ENCODE measurements around the gene SMIM14.

- PRO-cap = no peak
- RAMPAGE, long total RNA, 4 experiments = no peak in any of the 4 experiments
These were observed 129.6 kb downstream of the PTTG2 start for GRCh38 chr4:38089747-38090214.

DNA sequence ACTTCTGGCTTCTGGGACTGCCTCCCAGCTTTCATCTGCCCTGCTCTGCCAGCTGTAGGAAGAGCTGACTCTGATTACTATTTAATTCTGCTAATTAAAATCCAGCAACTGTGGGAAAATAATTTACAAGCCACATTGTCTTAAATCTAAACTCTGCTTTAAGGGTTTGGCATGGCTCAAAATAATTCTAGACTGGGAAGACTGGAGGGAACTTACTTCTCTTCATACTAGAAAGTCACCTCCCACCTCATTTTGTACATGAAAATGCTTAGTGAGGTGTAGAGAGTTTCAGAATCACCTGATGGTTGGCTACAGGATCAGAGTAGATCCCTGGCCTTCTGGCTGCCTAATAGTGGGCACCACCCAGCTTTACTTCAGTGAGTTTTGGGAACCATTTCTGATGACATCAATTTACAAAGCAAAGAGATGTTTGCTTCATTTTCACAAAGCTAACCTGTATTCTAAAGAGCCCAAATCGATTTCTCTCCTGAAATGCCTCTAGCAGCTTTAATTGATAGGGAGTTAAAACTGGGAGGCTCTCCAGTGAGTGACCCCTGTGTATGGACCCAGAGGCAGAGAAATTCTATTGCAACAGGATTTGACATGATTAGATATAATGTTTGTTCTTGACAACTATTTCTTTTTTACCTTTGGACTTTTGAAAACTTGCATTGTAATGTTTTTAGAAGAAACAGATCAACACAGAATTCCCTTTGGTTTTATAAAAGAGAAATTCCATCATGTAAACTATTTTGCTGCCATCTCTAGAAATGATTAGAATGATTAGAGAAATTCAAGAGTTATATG is 180.5 kb downstream of the PTTG2 start:
- PRO-cap = no peak
- RAMPAGE, long total RNA, 4 experiments = no peak in any of the 4 experiments

GRCh38 chr4:38266688-38266887 is 306.4 kb downstream of the PTTG2 start:
- PRO-cap = no peak
- RAMPAGE, long total RNA, 4 experiments = no peak in any of the 4 experiments

DNA sequence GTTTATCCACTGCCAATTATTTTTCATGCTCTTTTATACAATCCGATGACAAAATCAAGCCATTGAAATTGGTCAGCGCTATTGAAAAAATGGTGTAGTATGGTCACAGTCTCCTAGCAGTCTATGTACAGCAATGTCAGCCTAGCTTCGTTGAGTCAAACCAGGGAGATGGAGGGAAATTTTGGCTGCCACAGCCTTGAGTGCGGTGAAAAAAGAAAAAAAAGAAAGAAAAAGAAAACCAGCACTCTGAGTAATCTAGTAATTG is 350.1 kb downstream of the PTTG2 start:
- PRO-cap = no peak
- RAMPAGE, long total RNA, 4 experiments = no peak in any of the 4 experiments

DNA sequence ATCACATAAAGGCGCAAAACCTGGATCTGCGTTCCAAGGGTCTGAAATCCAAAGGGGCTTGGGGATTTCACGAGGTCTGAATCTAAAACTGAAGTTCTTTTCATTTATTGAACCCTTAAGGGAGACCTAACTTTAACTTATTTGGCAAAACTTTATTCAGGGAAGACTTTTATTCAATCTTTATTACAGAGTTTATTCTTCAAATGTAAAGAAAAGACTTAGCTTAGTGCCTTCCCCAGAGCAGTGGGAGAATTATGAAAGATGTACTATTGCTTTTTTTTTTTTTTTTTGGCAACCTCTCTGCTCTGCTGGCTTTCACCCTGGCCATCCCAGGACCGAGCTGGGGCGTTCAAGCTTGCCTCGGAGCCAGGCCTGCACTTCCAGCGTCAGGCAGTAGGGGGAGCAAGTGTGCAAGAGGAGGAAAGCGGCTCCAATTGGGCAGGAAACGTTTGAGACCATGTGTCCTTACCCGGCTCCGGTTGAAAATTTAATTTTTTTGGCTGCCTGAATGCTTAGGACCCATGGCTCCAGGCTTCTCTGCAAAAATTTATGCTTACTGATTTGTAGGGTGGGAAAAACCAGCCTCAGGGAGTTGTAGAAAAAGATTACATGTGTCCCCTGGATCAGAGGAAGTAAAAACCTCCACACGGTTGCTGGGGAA is 344.3 kb upstream of the KLF3 start:
- PRO-cap = no peak
- RAMPAGE, long total RNA, 4 experiments = no peak in any of the 4 experiments

GRCh38 chr4:38367668-38368083 is 296.3 kb upstream of the KLF3 start:
- PRO-cap = no peak
- RAMPAGE, long total RNA, 4 experiments = no peak in any of the 4 experiments

GRCh38 chr4:38625474-38625937 is 38.5 kb upstream of the KLF3 start:
- PRO-cap = no peak
- RAMPAGE, long total RNA, 4 experiments = no peak in any of the 4 experiments

GRCh38 chr4:38753019-38753814 is 29.6 kb downstream of the TLR10 start:
- PRO-cap = bidirectional peak, plus-strand start at chr4:38753302, minus-strand start at chr4:38753111
- RAMPAGE, long total RNA, 4 experiments = no peak in any of the 4 experiments

DNA sequence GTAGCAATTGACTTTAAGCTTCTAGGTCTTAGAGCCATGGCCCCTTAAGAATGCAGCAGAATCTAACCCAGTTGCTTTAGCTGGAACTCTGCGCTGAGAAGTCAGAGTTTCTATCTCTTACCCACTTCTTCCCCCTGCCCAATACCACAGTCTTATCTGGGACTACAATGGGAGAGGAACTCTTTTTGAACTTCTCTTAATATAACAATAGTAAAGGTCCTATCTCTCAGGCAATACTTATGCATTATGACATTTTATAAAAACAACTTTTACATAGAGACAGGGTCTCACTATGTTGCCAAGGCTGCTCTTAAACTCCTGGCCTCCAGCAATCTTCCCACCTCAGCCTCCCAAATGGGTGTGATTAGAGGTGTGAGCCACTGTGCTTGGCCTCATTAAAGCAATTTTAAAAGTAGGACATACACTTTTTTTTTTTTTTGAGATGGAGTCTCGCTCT is 1.8 kb downstream of the TLR10 start:
- PRO-cap = no peak
- RAMPAGE, long total RNA, 4 experiments = no peak in any of the 4 experiments

- PRO-cap = no peak
- RAMPAGE, long total RNA, 4 experiments = no peak in any of the 4 experiments
These were observed 61.5 kb downstream of the FAM114A1 start for GRCh38 chr4:38928916-38929741.

- PRO-cap = no peak
- RAMPAGE, long total RNA, 4 experiments = no peak in any of the 4 experiments
These were observed 34.6 kb downstream of the KLHL5 start for GRCh38 chr4:39096479-39097111.

- PRO-cap = no peak
- RAMPAGE, long total RNA, 4 experiments = no peak in any of the 4 experiments
These were observed 49.5 kb downstream of the WDR19 start for GRCh38 chr4:39231606-39232518.

DNA sequence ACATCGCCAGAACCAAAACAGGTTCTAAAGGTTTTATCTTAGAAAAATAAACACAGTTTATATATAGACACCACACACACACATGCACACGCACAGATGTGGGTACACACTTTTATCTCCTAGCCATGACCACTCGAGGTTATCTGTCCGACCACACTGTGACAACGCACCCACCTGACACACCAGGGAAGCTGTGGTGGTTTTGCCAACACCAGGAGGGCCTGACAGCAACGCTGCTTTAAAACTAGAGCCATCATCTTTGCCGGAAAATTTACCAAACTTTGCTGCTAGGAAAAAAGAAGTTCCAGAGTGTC is 59.8 kb downstream of the RFC1 start:
- PRO-cap = no peak
- RAMPAGE, long total RNA, 4 experiments = no peak in any of the 4 experiments

DNA sequence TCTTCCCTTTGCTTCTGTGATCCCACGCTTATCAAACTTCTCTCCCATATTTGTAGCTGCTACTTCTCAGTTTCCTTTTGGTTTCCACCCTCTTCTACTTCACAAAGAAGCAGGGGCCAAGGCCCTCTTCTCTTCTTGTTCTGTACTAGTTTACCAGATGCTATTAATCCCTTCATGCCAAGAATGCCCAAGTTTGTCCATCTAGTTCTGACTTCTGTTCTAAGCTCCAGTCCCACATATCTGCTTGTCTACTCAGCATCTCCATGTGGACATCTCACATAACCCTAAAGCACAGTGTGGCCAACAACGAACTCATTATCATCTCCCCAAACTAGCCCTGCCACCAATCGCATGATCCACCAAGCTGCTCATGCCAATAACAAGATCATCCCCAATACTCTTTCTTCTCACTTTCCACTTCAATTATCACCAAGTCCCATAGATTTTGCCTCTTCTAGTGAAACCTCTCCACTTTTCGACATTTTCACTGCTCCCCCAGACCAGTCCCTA is 50.8 kb downstream of the RFC1 start:
- PRO-cap = no peak
- RAMPAGE, long total RNA, 4 experiments = no peak in any of the 4 experiments

- PRO-cap = no peak
- RAMPAGE, long total RNA, 4 experiments = no peak in any of the 4 experiments
These were observed 6.1 kb downstream of the KLB start for GRCh38 chr4:39412895-39413185.

GRCh38 chr4:39459147-39459730 is 383 bp downstream of the LIAS start:
- PRO-cap = bidirectional peak, plus-strand start at chr4:39459543, minus-strand start at chr4:39459462
- RAMPAGE, long total RNA, 4 experiments = no peak in any of the 4 experiments

DNA sequence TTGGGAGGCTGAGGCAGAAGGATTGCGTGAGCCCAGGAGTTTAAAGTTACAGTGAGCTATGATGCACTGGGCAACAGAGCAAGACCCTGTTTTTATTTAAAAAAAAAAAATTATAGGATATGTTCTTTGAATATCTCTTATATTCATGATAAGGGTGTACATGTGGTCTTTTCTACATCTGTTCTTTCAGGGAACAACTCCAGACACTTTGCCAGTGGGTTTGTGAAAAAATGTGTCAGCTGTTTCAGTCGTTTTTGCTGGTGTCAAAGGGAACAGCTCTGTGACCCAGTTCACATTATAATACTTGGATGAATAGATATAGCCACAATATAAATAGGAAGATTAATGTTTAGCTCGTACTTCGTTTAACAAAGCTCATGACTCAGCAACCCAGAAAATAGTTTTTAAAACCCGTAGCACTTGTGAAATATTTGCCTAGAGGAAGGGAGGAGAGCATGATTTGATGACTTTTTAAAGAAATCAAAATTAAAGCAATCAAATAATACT is 7.8 kb downstream of the LIAS start:
- PRO-cap = no peak
- RAMPAGE, long total RNA, 4 experiments = no peak in any of the 4 experiments

GRCh38 chr4:39538882-39539567 is 11.8 kb upstream of the UGDH start:
- PRO-cap = no peak
- RAMPAGE, long total RNA, 4 experiments = no peak in any of the 4 experiments

GRCh38 chr4:39638377-39639420 is at the start of gene SMIM14:
Gene SMIM14, minus strand, starts transcription at chr4:39638865.
- PRO-cap = bidirectional peak, plus-strand start at chr4:39638534, minus-strand start at chr4:39638454; bidirectional peak, plus-strand start at chr4:39639154, minus-strand start at chr4:39638865
- RAMPAGE, long total RNA, 4 experiments = start-site peak on the minus strand in 4 of 4 experiments, at chr4:39638854-39638985 at its widest, 520 to 1,377 reads per replicate

DNA sequence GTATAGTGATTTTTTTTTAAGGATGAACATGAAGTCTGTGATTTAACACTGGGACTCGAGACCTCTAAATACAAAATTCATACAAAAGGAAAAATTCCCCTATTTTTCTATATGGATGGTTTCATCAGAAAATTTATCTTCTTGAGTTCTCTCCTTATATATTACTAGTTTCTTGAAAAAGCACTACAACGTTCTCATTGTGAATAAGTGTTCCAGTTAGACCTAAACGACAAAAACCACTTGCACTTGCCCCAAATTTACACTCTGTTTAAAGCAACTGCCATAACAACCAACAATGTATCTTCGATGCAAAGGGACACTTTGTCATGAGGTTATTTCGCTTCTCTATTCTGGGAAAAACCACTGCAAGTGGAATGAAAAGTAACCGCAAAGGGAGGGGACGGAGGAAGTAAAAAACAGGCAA is 1.4 kb upstream of the N4BP2 start:
- PRO-cap = no peak
- RAMPAGE, long total RNA, 4 experiments = no peak in any of the 4 experiments